LNCaP clone FGC (cell line): ENCODE data around the genes TREX2, ATP2B3, PNCK, AVPR2 and TKTL1.

GRCh38 chrX:153386530-153387034 lies 14.6 kb downstream of the PNMA6E start:
- RRBS, 2 experiments, result no CpG with 5 or more reads among the region's 15 CpGs

- RRBS, 2 experiments, result 78 to 82% methylated on average over 5 of the region's 32 CpGs
Observed at GRCh38 chrX:153445671-153446538, at the start of gene TREX2. Gene TREX2, minus strand, starts transcription at chrX:153446056.

GRCh38 chrX:153487995-153489169 lies 6.4 kb upstream of the BGN start:
- RRBS, 2 experiments, result 81 to 86% methylated on average over 11 of the region's 41 CpGs

DNA sequence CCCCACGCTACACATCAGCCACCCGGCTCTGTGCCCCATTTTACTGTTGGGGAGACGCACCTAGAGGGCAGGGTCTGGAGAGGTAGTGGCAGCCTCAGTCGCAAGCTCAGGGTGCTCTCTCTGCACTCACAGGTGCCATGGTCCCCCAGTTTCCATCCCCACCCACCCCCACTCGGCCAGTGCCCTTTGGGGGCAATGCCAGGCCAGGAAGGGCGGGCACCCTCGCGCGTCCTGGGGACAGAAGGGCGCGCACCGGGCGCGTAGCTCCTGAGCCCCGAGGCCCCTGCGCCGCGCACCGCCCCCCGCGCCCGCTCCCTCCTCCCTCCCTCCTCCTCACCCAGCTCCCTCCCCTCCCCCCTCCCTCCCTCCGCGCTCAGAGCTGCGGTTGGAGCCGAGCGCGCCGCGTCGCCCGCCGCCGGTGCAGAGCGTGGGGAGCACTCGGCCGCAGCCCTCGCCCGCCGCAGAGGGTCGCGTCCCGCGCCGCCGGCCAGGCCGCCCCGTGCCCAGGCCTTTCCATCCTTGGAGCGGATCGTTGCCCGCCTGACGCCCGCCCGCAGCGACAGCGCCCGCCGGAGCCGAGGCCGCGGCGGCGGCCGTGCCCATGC lies at the start of gene ATP2B3:
TSS of gene ATP2B3 (plus strand) at position 376 of the 605 bp plus-strand sequence.
- RRBS, 2 experiments, result under 1 to 2% methylated on average over 14 of the region's 64 CpGs

GRCh38 chrX:153673414-153673692 lies 260 bp downstream of the PNCK start:
- RRBS, 2 experiments, result no CpG with 5 or more reads among the region's 33 CpGs

GRCh38 chrX:153673693-153674081 lies at the start of gene PNCK:
Gene PNCK, minus strand, starts transcription at chrX:153673813.
- RRBS, 2 experiments, result 43 to 50% methylated on average over 21 of the region's 61 CpGs

DNA sequence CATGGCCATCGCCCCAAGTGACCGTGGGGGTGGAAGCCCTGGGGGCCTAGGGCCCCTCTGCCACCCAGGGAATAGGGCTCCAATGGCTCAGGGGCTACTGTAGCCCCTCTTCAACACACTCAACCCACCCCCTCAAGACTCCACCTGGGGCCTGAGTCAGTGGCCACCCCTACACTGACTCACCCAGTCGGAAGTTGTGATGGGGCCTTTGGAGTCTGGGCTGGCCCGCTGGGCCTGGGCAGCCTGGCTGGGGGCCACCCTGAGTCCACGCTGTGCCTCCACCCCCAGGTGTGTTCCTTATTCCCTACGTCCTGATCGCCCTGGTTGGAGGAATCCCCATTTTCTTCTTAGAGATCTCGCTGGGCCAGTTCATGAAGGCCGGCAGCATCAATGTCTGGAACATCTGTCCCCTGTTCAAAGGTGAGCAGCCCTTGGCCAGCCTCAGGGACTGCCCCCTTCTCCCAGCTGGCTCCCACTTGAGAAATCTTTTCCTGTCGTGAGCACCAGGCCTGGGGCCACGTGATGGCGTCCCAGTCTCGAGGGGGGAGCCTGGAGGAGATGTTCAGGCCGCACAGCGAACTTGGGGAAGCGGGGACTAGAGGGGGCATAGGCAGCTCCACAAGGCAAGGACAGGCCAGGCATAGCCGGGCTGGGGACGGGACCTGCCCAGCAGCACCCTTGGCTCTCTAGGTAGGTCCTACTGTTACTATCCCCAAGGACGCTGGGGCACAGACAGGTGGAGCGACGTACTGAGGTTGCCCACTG lies 2.5 kb downstream of the SLC6A8 start:
- RRBS, 2 experiments, result no CpG with 5 or more reads among the region's 21 CpGs

DNA sequence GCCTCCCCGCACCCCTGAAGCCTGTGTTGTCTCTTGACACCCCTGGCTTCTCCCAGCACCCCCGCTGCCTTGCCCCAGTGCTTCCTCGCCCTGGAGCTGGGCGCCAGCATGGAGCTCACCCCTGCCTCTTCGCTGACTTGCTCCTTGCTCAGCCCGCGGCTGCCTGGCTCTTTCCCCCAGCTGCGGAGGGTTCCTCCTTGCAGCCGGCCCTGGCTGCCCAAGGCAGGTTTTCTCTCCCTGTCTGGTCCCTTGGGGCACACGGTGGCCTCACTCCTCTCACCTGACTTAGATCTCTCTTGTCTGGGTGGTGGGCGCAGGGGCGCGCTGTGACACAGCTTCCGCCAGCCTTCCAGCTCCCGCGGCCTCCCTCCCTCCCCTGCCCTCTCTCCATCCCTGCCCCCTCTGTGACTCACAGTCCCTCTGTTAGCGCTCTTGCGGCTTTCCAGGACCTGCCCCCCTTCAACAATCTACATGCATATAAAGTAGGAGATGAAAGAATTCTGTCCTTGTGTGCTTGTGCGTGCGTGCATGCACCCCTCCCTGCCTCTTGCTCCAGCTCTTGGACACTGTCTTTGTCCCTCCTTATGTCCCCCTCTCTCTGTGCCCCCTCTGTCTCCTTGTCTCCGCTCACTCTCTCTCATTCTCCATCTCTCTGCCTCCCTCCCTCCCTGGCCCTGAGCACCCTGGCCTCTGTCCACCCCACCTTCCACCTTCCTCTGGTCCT lies 2.2 kb downstream of the PLXNB3 start:
- RRBS, 2 experiments, result no CpG with 5 or more reads among the region's 21 CpGs

- RRBS, 2 experiments, result no CpG with 5 or more reads among the region's 8 CpGs
Observed at GRCh38 chrX:153820572-153821018, 9.7 kb downstream of the PDZD4 start.

DNA sequence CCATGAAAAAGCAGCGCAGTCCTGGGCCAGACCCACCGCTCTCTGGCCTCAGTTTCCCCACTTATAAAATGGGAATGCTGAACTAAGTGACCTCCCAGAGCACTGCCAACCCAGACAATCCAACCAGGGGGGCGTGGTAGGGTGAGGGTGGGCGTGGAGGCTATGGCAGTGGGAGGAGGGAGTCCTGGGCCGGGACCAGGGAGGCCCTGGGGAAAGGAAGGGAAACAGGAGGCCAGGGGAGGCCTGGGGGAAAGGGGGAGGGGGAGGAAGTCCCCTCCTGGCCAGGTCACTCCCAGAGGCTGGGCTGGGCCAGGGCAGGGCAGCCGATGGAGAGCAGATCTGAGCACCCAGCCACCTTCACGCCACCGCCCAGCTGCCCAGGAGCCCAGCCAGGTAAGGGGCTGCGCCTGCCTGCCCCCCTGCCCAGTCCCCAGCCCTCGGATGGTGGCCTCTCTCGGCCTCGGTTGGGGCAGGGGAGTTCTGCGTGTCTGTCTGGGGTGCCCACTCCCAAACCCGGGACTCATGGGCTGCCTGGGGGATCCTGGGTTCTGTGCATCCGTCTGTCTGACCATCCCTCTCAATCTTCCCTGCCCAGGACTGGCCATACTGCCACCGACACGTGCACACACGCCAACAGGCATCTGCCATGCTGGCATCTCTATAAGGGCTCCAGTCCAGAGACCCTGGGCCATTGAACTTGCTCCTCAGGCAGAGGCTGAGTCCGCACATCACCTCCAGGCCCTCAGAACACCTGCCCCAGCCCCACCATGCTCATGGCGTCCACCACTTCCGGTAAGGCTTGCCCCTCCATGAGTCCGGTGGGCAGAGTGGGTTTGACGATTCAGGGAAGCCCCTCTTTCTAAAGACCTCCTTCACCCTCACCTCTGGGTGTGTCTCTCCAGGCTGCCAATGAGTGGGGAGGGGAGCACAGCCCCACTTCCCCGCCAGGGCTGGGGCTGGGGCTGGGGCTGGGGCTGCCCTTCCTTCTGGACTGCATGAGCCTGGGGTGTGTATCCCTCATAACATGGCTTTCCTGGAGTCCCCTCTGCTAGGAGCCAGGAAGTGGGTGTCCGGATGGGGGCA lies at the start of gene AVPR2:
TSS of gene AVPR2 (plus strand) at position 295 of the 1,083 bp plus-strand sequence.
- RRBS, 2 experiments, result no CpG with 5 or more reads among the region's 25 CpGs

DNA sequence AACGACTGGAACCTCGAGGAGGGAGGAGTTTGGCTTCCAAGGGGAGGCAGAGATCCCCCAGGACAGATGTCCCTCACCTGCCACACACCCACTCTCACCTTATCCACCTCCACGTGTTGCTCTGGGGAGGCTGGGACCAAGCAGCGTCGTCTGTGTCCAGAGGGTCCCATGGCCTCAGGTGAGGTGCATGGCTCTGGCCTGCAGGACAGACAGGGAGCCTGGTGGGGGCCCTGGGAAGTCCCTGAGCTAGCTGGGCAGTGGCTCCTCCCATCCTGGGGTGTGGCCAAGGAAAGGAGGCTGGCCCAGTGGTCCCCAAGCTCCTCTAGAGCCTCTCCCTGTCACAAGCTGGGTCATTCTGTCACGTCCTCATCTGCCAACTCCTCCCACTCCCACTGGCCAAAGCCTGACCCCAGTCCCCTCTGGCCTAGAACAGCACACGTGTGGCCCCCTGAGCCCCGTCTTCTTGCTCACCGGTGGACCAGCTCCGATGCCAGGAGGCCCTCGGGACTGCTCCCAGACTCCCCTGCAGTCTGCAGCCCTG lies 4.6 kb downstream of the AVPR2 start:
- RRBS, 2 experiments, result 96 to 100% methylated on average over 3 of the region's 11 CpGs

DNA sequence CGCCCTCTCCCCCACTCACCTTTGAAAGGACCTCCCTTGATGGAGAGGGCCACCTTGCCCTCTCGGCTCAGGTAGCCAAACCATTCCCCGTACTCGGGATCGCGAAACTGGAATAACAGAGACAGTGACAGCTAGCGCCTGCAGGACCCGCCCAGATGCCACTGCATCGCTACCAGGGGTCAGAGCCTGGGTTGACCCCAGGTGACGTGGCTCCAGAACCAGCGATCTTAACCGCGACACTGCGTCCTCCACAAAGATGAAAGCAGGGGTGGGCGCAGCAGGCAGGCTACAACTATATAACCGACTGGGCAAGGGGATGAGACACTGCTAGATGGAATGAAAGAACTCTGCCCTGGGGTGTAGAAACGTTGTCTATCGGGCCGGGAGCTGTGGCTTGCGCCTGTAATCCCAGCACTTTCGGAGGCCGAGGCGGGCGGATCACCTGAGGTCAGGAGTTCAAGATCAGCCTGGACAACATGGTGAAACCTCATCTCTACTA lies 682 bp upstream of the NAA10 start:
- RRBS, 2 experiments, result no CpG with 5 or more reads among the region's 24 CpGs

GRCh38 chrX:153970496-153970896 lies 1.1 kb downstream of the HCFC1 start:
- RRBS, 2 experiments, result under 1% methylated on average over 9 of the region's 27 CpGs

DNA sequence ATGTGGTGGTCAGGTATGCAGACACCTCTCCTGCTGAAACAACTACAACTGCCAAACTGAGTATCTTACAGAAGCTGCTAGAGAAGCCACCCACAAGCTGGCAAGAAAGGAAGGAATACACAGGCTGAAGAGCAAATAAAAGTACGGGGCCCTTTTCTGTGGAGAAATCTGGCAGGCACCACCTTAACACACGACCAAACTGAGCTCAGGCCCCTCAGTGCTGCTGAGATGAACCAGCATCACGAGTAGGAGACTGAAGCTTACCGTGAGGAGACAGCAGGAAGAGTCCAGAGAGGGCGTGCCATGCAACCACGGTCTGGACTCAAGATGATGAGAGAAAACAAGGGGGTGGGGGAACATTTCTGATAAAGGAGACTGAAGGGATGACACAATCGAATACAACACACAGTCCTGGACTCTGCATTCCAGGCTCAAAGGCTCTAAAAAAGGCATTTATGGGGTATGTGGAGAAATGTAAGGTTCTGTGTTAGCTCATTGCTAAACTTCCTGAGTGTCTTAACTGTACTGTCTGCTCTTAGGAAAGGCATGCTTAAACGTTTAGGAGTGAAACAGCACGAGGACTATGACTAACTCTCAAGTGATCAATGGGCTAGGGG lies 20.5 kb upstream of the IRAK1 start:
- RRBS, 2 experiments, result no CpG with 5 or more reads among the region's 9 CpGs

DNA sequence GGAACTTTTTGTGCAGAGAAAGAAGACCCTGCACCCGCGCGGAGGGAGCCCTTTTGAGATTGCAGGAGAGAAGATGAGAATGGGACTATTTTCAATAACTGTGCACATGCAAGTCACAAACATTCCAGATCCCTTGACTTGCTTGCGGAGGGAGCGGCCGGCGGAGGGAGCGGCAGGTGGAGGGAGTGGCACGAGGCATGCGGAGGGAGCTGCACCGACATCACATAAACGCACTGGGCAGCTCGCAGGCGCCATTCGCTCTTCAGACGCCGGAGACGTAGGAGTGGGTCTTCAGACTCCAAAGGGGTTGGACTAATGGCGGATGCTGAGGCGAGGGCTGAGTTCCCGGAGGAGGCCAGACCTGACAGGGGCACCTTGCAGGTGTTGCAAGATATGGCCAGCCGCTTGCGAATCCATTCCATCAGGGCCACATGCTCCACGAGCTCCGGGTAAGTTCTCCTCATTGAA lies at the start of gene TKTL1:
TSS of gene TKTL1 (plus strand) at position 251 of the 468 bp plus-strand sequence.
- RRBS, 2 experiments, result 74 to 75% methylated on average over 7 of the region's 25 CpGs

GRCh38 chrX:154352466-154353614 lies 21.6 kb downstream of the FLNA start:
- RRBS, 2 experiments, result no CpG with 5 or more reads among the region's 42 CpGs

- RRBS, 2 experiments, result 94 to 97% methylated on average over 12 to 15 of the region's 32 CpGs
Observed at GRCh38 chrX:154359968-154360491, 14.4 kb downstream of the FLNA start.

DNA sequence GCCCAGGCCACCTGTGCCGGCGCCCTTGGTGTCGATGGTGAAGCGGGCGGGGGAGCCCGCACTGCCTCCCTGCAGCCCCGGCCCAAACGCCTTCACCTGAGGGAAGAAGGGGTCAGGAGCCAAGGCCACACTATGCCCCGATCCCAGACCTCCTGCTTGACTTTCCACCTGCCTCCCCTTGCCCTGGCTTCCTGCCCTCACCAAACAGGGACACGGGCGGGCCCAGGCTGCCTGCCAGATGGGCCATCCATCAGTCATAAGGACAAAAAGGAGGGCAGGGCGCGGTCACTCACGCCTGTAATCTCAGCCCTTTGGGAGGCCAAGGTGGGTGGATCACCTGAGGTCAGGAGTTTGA lies 14.0 kb downstream of the FLNA start:
- RRBS, 2 experiments, result 95 to 96% methylated on average over 7 of the region's 14 CpGs

GRCh38 chrX:154366740-154367568 lies 7.5 kb downstream of the FLNA start:
- RRBS, 2 experiments, result no CpG with 5 or more reads among the region's 26 CpGs

GRCh38 chrX:154377872-154378405 lies 1.2 kb upstream of the EMD start:
- RRBS, 2 experiments, result 4 to 7% methylated on average over 7 of the region's 39 CpGs